Parotid gland (tissue), 1 donor: ENCODE measurements around a stretch of chr5.

DNA sequence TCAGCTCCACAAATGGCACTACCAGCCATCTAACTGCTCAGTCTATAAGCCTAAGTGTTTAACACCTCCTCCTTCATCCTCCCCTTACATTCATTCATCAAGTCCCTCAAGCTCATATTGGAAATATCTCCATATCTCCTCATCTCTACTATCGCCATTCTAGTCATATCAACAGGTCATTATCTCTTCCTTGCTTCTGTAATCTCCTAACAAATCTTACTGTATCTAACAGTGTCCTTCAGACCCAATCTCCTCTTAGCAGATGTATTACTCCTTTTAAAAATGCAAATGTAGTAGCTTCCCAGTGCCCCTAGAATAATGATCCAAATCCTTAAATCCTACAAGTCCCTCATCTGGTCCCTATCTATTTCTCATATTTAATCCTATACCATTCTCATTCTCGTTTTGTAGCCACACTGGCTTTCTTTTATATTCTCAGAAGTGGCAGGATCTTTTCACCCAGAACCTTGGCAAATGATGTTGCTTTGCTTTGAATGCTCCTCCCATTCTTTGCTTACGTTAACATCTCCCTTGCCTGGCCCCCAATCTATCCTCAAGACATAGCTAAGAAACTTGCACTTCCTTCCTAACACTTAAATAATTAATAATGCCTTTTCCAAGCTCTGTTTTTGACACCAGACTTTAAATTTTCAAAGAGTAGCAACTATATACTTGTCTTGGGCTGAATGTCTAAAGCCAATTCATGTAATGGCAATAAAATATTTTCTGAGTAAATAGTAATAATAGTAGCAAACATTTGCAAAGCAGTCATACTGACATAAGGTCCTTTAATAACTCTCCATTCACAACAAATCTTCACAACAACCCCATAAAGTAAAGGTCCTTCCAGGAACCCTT is 123.3 kb downstream of the FAM172A start:
- PRO-cap, result no peak

- PRO-cap, result no peak
These were observed 11.6 kb upstream of the FAM172A start for GRCh38 chr5:94123001-94123485.

DNA sequence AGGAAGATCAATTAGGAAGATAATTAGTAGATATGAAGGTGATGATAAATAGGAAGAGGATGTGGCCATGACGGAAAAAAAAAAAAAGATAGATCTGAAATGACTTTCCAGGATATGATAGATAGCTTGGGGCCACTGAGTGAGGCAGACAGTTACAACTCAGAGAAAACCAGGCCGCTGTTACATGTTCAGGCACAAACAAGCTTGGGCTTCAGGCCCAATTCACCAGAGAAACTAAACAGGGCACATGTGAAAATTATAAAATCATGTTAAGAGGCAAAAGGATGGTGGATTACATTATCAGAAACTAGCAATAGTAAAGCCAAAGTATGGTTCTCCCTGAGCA is 43.1 kb downstream of the KIAA0825 start:
- PRO-cap, result no peak

GRCh38 chr5:95138344-95138868 is 146.5 kb downstream of the MCTP1 start:
- PRO-cap, result bidirectional peak, plus-strand start at chr5:95138574, minus-strand start at chr5:95138408; unidirectional peak, minus-strand start at chr5:95138727

GRCh38 chr5:95620234-95621255 is 658 bp downstream of the GPR150 start:
- PRO-cap, result no peak

DNA sequence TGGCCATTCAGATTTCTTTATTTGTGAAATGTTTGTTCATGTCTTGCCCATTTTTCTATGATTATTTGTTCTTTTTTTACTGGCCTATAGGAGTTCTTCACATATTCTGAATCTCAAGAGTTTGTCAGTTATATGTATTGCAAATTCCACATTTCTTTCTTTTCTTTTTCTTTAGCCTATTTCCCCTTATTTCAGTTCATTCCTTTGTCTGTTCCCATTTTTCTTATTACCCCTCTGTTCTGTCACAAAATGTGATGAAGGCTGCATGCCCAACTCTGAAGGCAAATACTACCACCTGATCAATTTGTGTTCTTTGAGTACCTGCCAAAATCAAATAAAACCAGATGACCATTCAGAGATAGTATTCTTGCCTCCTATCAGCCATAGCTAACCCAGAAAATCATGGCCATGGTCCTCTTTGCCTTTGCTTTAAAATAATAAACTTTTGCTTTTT is 3.2 kb downstream of the RFESD start:
- PRO-cap, result no peak

DNA sequence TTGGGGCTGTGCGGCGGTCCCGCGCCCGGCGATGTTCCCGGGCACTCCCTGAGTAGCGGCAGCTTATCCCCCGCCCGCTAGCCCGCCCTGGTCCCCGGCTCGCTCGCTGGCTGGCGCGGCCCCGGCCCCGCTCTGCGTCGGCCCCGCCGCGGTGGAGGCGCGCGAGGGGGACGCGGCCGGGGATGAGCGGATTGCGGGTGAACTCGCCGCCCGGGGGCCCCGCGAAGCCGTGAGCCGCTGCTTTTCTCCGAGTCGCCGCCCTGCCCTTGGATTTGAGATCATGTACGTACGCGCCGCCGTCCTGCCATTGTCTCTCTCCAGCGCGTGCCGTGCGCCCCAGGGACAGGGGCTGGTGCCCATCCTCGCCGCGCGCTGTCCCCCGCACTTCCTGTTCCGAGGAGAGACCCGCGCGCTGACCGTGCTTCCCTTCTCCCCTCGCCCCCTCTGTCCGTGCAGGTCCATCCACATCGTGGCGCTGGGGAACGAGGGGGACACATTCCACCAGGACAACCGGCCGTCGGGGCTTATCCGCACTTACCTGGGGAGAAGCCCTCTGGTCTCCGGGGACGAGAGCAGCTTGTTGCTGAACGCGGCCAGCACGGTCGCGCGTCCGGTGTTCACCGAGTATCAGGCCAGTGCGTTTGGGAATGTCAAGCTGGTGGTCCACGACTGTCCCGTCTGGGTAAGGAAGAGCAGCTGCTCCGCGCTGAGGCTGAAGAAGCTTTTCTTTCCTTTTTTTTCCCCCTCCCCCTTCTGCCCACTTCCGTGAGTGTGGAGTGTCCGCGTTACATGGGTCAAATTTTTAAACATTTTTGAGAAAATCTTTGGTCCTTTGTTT is 486 bp downstream of the RHOBTB3 start:
- PRO-cap, result bidirectional peak, plus-strand start at position 467 of the sequence, minus-strand start at position 316 of the sequence

DNA sequence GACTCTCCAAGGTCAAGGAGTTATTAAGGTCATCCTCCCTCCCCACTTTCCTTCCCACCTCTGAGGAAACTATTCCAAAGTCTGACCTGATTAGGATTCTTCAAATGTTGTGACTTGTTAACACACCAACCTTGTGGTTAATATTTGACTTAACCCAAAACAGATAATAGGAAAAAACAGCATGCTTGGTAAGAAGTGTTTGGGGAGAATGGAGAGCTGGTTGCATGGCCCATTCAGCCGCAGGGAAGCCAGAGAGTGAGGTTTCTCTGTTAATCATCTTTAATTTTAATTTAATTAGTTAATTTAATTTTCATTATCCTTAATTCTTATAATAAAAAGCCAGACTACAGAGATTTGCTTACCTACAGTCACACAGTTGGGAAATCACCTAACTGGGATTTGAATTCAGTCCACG is 18.6 kb downstream of the GLRX start:
- PRO-cap, result no peak

DNA sequence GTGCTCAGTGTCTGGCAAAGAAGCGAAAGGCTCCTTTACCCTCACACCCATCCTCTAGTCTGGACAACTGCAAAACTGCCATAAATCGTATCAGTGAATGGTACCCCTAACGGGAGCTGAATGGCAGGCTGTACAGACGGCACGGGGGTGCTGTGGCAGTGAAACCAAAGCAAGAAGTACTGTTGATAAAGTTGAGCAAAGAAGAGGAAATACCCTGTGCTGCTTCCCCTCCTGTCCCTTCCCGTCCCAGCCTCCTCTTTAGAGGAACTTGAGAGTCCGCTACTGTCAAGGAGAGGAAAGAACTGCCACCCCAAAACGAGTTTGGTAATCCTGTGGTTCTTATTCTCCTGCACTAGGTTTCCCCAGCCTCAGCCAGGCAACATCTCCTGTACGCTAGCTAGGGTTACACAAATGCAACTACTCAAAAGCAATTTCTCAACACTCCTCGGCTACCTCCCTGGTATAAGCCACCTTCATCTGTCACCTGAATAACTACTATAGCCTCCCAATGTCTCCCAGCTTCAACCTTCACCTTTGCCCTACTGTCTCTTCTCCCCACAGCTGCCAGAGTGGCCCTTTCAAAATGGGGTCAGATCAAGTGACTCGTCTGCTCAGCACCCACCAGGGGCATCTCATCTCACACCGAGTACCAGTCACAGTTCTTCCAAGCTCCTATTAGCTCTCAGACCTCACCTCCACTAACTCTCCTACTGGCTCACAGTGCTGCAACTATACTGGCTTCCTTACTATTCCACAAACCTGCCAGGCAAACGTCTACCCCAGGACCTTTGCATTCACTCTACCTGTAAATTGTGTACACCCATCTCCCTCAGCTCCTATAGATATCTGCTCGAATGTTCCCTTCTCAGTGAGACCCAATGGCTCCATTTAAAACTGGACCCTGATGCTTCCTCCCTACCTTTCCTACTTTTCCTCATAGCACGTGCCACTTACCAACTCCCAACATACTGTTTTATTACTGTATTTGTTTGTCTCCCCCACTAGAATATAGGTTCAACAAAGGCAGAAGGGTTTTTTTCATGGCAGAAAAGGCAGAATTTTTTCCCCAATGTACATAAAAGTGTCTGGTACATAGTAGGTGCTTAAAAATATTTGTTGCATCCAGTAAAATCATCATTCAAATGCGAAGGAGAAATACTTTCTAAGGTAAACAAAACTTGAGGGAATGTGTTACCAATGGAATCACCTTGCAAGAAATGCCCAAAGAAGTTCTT is 4.0 kb downstream of the GLRX start:
- PRO-cap, result no peak

DNA sequence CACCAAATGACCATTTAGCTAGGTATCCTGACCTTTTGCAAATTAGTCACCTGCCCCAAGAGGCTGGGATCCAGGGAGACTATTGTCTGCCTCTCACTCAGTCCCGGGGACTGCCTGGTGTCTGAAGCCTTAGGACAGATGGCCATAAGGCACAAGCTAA is 1.9 kb upstream of the GLRX start:
- PRO-cap, result no peak

GRCh38 chr5:95847012-95847244 is 24.4 kb upstream of the GLRX start:
- PRO-cap, result no peak

GRCh38 chr5:95862624-95863835 is 40.5 kb upstream of the GLRX start:
- PRO-cap, result bidirectional peak, plus-strand start at chr5:95863625, minus-strand start at chr5:95863484

DNA sequence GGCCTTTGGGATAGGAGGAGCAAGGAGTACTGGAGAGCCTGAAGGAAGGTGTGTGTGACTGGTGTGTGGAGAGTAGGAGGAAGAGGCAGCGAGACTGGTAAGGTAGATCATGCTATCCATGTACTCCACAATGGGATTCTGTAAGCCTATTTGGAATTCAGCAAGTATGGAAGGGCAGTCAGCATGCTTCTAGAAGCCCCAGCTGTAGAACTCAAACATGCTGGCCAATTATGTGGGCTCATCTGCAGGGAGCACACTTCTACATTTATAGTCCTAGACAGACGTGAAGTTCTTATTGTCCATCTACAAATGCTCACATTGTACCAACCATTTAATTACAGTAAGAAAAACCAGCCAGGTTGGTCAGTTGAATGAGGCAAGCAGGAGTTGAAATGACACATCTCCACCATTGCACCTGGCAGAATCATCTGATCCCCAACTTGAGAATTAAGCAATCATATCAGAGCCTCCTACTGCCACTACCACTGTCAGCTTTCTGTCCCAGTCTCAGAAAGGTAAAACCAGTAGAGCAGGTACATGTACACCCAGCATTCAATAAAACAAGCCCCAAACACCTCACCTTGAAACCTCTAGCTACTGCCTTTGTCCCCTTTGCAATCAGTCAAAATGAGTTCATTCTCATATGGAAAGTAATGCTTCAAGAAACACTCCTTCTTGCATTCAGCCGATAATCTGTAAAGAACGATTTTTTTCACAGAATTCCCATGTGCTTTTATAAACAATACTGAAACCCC is 60.9 kb upstream of the GLRX start:
- PRO-cap, result no peak

- PRO-cap, result unidirectional peak, minus-strand start at chr5:95960782
These were observed 1.2 kb downstream of the ELL2 start for GRCh38 chr5:95960143-95961193.

- PRO-cap, result no peak
These were observed 163.8 kb upstream of the ELL2 start for GRCh38 chr5:96125205-96126097.

DNA sequence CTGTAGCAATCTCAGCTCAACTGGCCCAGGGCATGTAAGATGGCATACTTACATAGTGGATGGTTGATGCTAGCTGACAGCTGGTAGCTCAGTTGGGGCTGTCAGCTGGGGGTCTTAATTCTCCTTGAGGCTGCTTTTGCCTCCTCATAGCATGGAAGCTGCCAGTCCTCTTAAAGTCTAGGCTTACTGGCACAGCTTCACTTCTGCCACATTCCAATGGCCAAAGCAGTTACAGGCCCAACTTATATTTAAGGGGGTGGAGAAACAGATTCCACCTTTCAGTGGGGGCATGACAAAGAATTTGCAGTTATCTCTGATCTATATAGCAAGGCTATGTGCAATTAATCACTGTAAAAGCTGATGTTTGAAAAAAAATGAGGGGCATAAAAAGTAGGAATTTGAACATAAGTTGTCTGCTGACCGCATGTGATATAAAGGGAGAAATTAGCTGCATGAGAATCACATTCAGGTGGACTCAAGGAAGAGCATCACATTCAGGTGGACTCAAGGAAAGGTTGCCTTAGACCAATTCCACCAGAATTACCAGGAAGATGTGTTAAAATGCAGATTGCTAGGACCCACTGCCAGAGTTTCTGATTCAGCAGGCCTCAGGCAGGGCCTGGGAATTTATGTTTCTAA is 184.3 kb upstream of the ELL2 start:
- PRO-cap, result no peak

- PRO-cap, result no peak
These were observed 210.3 kb upstream of the ELL2 start for GRCh38 chr5:96171797-96172430.

DNA sequence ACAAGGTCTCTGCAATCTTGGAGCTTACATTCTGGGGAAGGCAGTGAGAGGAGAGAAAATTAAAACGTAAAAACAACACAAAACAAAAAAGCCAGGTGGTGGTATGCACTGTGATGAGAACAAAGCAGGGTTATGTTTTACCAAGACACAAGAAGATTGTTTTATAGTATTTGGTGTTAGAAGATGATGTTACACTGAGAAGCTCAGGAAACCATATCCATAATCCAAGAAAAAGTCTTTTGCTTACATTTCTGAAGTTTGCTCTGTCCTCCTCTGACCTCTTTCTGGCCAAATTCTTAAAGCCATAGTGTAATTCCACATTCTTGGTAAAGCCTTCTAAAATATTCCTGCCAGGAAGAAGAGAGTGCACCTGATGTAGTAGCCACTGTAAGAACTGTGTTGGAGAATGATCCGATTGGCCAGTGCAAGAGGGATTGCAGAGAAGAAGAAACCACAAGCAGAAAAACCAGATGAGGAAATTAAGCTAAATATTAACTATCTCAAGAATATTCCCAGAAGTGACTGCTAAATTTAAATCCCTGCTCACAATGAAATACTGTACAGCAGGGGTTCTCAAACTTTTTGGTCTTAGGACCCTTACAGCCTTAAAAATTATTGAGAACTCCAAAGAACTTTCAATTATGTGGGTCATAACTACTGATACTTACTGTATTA is 218.3 kb downstream of the PCSK1 start:
- PRO-cap, result no peak

- PRO-cap, result no peak
These were observed 93.0 kb downstream of the PCSK1 start for GRCh38 chr5:96339890-96340705.

GRCh38 chr5:96733886-96734839 is 72.0 kb downstream of the CAST start:
- PRO-cap, result no peak